ENCODE results near the genes PTN and DGKI.

GRCh38 chr7:137343173-137344110, at the start of gene PTN:
PTN (minus strand) TSS chr7:137343733.
- RRBS = no CpG with 5 or more reads among the region's 27 CpGs
CAGE:
- cytosol, long polyA plus RNA = start-site peak on the minus strand at chr7:137343484-137343733, 1,648 and 1,627 reads in 2 replicates
- long polyA plus RNA = start-site peak on the minus strand at chr7:137343484-137343718, 2,466 and 1,792 reads in 2 replicates
- nucleus, long polyA plus RNA = start-site peak on the minus strand at chr7:137343482-137343727, 820 and 1,237 reads in 2 replicates

DNA sequence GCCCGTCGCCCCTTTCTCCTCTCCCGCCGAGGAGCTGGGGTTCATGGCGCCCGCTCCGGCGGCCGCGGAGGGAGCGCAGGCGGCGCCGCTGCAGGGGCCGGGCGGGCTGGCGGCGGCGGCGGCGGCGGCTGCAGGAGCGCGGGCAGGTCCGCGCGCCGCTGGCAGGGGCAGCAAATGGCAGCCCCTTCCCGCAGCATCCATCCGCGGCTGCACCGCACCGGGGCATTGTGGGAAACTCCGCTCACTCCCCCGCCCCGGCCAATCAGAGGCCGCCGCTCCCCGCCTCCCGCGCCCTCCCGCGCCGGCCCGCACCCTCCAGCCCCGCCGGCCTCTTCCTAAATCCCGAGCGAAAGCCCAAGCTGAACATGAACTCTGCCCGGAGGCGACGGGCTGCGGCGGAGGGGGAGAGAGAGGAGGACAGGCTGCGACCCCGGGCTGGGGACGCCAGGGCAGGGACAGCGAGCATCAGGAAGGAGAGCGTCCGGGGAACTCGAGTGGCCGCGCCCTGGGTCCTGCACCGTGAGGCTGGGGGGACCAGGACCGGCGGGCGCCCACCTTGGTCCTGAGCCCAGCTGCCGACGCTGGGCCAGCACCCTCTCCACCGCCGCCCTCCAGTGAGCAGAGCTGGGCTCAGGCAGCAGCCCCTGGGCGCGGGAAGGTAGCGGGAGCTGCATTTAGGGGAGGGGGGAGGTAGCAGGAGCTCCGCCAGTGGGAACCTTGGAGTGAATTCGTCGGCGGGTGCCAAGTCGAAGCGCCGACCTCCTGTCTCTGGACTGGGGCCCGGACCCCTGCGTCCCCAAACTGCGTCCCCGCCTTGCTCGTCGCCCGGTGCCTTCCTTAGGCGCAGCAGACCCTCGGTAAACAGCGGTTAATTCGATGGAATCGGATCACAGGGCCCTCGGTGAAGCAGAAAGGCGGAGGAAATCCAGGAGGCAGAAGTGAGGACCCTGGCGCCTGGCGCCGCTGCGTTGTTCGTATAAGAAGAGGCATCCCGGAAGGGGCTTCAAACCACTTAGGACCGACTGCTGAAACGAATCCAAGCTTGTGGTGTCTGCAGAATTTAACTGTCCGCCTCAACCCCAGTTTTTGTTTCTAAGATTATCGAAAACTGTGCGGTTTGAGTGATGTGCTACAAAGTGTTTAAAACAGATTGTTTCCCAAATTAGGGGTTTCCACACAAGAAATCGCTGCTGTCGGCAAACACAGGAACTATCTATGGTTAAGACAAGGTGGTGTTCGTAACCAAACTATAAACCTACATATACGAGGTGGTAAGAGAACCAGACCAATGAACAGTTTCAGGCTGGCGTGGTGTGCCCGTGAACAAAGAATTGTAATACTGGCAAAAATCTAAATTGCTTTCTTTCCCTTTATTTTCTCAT, at the start of gene DGKI:
Gene DGKI (minus strand): TSS at position 313 of the 1,382 bp plus-strand sequence.
- RRBS = 4% methylated on average over 46 of the region's 112 CpGs
CAGE:
- cytosol, long polyA plus RNA = no peak
- long polyA plus RNA = no peak
- nucleus, long polyA plus RNA = no peak

GRCh38 chr7:137880337-137880825, 33.6 kb upstream of the DGKI start:
- RRBS = no CpG with 5 or more reads among the region's 5 CpGs
CAGE:
- cytosol, long polyA plus RNA = no peak
- long polyA plus RNA = no peak
- nucleus, long polyA plus RNA = no peak

DNA sequence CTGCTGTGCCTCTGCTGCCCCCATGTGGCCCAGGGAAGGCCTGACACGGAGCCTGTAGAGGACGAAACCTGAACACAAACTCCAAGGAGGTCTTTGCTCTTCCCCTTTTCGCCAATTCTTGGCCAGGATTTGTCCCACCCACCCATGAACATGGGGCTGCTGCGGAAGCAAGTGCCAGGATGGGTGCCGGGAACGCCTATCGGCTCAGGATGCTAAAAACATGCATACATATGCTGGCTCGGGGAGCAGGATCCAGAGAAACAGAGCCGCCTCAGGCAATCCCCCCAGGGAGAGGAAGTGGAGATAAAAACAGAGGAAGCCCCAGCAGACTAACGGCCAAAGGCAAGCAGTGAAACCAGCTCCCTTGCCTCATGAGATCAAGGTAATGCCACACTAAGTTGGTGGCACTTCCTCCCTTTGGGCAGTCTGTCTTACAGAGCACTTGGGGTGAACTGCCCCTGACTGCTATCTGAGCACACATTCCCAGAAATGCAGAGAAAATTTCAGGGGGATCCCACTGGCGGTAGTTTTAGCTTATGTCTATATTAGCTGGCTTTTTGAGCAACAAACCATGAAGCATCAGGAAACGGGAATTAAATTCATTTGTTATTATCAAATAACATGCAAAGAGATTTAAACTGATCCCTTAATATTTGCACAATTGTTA, 52.6 kb upstream of the DGKI start:
- RRBS = no CpG with 5 or more reads among the region's 12 CpGs
CAGE:
- cytosol, long polyA plus RNA = no peak
- long polyA plus RNA = no peak
- nucleus, long polyA plus RNA = no peak

DNA sequence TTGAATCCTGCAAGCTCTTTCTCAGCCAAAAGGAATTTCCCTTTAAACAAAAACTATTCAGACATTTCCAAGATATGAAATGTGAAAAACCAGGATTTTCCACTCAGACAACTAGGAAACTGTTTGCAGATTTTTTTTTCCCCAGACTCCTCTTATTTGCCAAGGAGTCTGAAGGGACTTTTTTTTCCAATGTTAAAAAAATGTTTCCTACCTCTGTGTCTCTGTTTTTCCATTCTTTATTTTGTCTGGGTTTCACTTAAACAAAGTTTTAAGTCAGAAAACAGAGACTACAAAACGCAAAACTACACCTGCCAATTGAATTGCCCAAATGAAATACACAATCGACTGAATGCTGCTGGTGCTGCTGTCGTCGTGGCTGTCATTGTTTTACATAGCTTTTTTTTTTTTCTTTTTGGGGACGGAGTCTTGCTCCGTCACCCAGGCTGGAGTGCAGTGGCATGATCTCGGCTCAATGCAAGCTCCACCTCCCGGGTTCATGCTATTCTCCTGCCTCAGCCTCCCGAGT, 11.1 kb downstream of the CREB3L2 start:
- RRBS = no CpG with 5 or more reads among the region's 9 CpGs
CAGE:
- cytosol, long polyA plus RNA = no peak
- long polyA plus RNA = no peak
- nucleus, long polyA plus RNA = no peak

DNA sequence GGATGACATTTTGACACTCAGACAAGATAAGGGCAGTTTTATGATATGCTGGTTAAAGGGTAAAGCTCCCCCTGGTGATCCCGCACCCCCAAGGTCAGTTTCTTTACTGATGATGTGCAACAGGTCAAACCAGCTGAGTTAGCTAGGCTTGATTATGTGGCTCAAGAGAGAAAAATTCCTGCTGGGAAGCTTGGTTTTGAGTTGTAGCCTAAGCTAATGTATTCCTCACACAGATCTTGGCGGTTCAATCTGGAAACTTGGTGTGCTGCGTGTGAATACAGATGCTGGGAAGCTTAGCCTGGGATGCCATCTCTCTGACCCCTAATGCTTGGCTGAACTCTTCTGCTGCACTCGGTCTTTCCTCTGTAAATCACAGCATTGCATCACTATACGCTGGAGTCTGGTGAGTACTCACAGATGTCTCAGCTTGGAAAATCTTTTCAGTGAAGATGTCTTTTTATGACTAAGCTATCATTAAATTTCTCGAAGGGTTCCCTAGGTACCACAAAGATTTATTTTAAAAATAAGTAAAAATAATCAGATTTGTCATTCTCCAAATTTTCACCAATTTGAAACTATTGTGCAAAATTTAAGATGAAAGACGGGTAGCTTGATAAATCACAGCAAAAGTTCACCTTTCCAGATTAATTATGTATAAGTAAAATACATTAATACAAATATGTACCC, 11.2 kb upstream of the AKR1D1 start:
- RRBS = no CpG with 5 or more reads among the region's 7 CpGs
CAGE:
- cytosol, long polyA plus RNA = no peak
- long polyA plus RNA = no peak
- nucleus, long polyA plus RNA = no peak

- RRBS = 2% methylated on average over 42 of the region's 65 CpGs
CAGE:
- cytosol, long polyA plus RNA = no peak
- long polyA plus RNA = no peak
- nucleus, long polyA plus RNA = no peak
Observed at GRCh38 chr7:138460846-138461819, 1.1 kb downstream of the TRIM24 start.

DNA sequence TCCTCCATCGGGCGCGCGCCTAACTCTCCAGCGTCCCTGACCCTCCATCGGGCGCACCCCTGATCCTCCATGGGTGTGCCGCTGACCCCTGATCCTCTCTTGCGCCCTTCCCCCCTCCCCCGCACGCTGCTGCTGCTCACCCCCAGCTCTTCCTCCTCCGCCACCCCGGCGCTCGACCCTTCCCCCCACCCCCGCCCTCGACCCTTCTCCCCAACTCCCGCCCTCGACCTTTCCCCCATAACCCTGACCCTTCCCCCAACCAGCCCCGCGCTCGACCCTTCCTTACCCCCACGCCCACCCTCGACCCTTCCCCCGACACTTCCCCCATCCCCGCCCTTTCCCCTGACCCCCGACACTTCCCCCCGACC, 36.5 kb downstream of the SVOPL start:
- RRBS = no CpG with 5 or more reads among the region's 28 CpGs
CAGE:
- cytosol, long polyA plus RNA = no peak
- long polyA plus RNA = no peak
- nucleus, long polyA plus RNA = no peak

GRCh38 chr7:138665244-138665832, 35.8 kb downstream of the SVOPL start:
- RRBS = no CpG with 5 or more reads among the region's 5 CpGs
CAGE:
- cytosol, long polyA plus RNA = no peak
- long polyA plus RNA = no peak
- nucleus, long polyA plus RNA = no peak

DNA sequence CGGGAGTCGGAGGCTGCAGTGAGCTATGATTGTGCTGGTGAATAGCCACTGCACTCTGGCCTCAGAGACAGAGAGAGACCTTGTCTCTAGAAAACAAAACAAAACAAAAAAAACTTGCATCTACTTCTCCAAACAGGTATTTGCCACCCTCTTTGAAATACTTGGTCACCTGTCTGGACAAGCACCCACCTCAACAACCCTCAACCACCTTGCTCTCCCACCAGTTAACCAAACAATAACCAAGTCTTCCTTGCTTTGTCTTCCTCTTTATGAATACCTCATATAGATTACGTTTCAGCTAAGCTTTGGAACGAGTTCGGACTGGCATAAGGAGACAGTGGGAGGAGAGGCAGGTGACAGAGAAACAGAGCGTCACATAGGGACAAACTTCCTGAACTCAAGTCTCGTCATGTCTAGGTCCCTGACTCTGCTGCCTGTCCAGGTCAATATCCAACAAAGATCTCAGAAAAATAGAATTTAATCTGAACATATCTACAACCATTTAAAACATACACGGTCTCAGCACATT, 26.1 kb upstream of the SVOPL start:
- RRBS = no CpG with 5 or more reads among the region's 8 CpGs
CAGE:
- cytosol, long polyA plus RNA = no peak
- long polyA plus RNA = no peak
- nucleus, long polyA plus RNA = no peak

GRCh38 chr7:138837288-138837949, 39.4 kb upstream of the ATP6V0A4 start:
- RRBS = no CpG with 5 or more reads among the region's 13 CpGs
CAGE:
- cytosol, long polyA plus RNA = no peak
- long polyA plus RNA = no peak
- nucleus, long polyA plus RNA = no peak

GRCh38 chr7:138864832-138865245, 66.8 kb upstream of the ATP6V0A4 start:
- RRBS = no CpG with 5 or more reads among the region's 3 CpGs
CAGE:
- cytosol, long polyA plus RNA = no peak
- long polyA plus RNA = no peak
- nucleus, long polyA plus RNA = no peak

GRCh38 chr7:138889414-138890501, 91.4 kb downstream of the KIAA1549 start:
- RRBS = no CpG with 5 or more reads among the region's 15 CpGs
CAGE:
- cytosol, long polyA plus RNA = no peak
- long polyA plus RNA = no peak
- nucleus, long polyA plus RNA = no peak

DNA sequence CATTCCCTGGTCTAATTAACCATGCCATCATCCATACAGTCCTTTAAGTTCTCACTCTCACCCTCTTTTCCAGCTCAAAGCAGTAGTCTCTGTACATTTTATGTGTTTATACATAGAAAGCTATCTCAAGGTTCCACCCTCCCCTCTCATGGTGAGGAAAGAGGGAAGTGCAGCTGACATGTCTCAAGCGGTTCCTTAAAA, 36.8 kb downstream of the ZC3HAV1 start:
- RRBS = no CpG with 5 or more reads among the region's 1 CpG
CAGE:
- cytosol, long polyA plus RNA = no peak
- long polyA plus RNA = no peak
- nucleus, long polyA plus RNA = no peak

GRCh38 chr7:139232191-139232490, 1.1 kb downstream of the UBN2 start:
- RRBS = no CpG with 5 or more reads among the region's 14 CpGs
CAGE:
- cytosol, long polyA plus RNA = no peak
- long polyA plus RNA = no peak
- nucleus, long polyA plus RNA = no peak

- RRBS = no CpG with 5 or more reads among the region's 4 CpGs
CAGE:
- cytosol, long polyA plus RNA = no peak
- long polyA plus RNA = no peak
- nucleus, long polyA plus RNA = no peak
Observed at GRCh38 chr7:139365216-139366150, 5.8 kb downstream of the LUC7L2 start.

- RRBS = no CpG with 5 or more reads among the region's 3 CpGs
CAGE:
- cytosol, long polyA plus RNA = no peak
- long polyA plus RNA = no peak
- nucleus, long polyA plus RNA = no peak
Observed at GRCh38 chr7:139402018-139402312, 42.3 kb downstream of the LUC7L2 start.

DNA sequence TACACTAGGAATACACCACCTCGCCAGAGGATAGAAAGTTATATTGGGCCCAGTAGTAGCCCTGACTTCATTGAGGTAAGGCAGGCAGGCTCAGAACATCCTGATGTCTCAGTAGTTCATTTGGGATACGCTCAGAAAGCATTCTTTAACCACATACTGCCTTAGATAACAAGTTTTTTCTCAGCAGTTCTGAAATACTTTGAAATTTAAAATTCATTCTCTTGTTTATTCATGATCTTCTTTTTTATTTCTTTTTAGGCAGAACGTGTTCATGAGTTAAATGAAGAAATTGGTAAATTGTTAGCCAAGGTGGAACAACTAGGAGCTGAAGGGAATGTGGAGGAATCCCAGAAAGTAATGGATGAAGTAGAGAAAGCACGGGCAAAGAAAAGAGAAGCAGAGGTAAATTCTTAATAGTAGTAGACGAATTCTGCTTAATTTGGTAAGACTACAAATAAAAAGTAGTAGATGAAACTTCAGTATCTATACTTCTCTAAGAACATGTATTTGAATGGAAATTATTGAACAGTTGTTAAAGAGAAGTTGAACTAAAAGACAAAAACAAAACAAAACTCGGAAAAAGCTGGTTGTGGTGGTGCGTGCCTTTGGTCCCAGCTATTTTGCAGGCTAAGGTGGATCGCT, 45.8 kb downstream of the LUC7L2 start:
- RRBS = no CpG with 5 or more reads among the region's 8 CpGs
CAGE:
- cytosol, long polyA plus RNA = no peak
- long polyA plus RNA = no peak
- nucleus, long polyA plus RNA = no peak

GRCh38 chr7:139566282-139566949, 42.9 kb downstream of the CLEC2L start:
- RRBS = 97% methylated on average over 3 of the region's 11 CpGs
CAGE:
- cytosol, long polyA plus RNA = no peak
- long polyA plus RNA = no peak
- nucleus, long polyA plus RNA = no peak

GRCh38 chr7:139658407-139658922, 119.3 kb downstream of the HIPK2 start:
- RRBS = no CpG with 5 or more reads among the region's 2 CpGs
CAGE:
- cytosol, long polyA plus RNA = no peak
- long polyA plus RNA = no peak
- nucleus, long polyA plus RNA = no peak